A549 (cell line): ENCODE measurements around a stretch of chr4.

- PRO-cap = no peak
CAGE:
- cytosol, long polyA plus RNA = no peak
- long polyA plus RNA = no peak
- nucleus, long polyA plus RNA = no peak
Measured at GRCh38 chr4:185849377-185850088, 37.5 kb upstream of the SORBS2 start.

- PRO-cap = no peak
CAGE:
- cytosol, long polyA plus RNA = no peak
- long polyA plus RNA = no peak
- nucleus, long polyA plus RNA = no peak
Measured at GRCh38 chr4:185863738-185864297, 51.8 kb upstream of the SORBS2 start.

GRCh38 chr4:185914815-185915274 is 102.9 kb upstream of the SORBS2 start:
- PRO-cap = no peak
CAGE:
- cytosol, long polyA plus RNA = no peak
- long polyA plus RNA = no peak
- nucleus, long polyA plus RNA = no peak

- PRO-cap = no peak
CAGE:
- cytosol, long polyA plus RNA = no peak
- long polyA plus RNA = no peak
- nucleus, long polyA plus RNA = no peak
Measured at GRCh38 chr4:186168909-186169379, 22.4 kb upstream of the CYP4V2 start.

- PRO-cap = no peak
CAGE:
- cytosol, long polyA plus RNA = no peak
- long polyA plus RNA = no peak
- nucleus, long polyA plus RNA = no peak
Measured at GRCh38 chr4:186190380-186190885, 934 bp upstream of the CYP4V2 start.

DNA sequence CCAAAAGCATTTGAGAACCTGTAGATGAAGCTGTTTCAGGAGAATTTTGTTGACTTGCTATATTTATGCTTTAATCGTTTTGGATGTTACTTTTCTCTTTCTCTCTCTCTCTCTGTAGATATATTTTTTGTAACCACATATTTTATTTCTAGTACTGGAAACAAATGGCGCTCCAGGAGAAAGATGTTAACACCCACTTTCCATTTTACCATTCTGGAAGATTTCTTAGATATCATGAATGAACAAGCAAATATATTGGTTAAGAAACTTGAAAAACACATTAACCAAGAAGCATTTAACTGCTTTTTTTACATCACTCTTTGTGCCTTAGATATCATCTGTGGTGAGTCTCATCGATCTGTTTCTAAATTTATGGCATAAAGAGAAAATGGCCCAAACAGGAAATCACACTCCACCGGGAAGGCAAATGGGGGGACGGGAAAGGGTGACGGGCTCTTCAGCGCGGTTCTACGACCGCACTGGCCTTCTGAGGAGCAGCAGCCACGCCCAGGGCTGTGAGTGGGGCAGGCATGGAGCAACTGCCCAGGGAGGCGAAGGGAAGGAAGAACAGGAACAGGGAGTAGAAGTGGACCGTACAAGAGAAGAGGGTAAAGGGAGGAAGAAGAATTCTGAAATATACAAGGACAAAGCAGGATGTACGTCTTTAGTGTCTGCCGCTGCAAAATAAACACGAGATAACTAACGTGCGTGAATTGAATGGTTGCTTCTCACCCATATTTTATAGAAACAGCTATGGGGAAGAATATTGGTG is 5.6 kb downstream of the CYP4V2 start:
- PRO-cap = no peak
CAGE:
- cytosol, long polyA plus RNA = no peak
- long polyA plus RNA = no peak
- nucleus, long polyA plus RNA = no peak

GRCh38 chr4:186201850-186202899 is 10.8 kb downstream of the CYP4V2 start:
- PRO-cap = no peak
CAGE:
- cytosol, long polyA plus RNA = no peak
- long polyA plus RNA = no peak
- nucleus, long polyA plus RNA = no peak

DNA sequence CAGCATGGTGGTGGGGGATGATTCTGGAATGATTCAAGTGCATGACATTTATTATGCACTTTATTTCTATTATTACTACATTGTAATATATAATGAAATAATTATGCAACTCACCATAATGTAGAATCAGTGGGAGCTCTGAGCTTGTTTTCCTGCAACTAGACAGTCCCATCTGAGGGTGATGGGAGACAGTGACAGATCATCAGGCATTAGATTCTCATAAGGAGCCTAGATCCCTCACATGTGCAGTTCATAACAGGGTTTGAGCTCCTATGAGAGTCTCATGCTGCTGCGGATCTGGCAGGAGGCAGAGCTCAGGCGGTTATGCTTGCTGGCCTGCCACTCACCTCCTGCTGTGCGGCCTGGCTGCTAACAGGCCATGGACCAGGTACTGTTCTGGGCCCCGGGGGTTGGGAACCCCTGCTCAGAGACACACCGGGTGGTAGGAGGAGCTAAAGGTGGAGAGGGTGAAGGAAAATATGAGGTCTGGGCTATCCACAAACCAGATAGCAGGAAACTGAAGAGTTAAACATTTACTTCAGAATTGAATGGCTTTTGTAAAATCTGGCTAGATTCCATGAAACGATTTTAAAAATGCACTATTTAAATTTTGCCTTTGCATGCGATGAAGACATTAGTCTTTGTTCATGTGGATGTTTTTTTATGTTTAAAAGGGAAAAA is 5.9 kb upstream of the F11 start:
- PRO-cap = no peak
CAGE:
- cytosol, long polyA plus RNA = no peak
- long polyA plus RNA = no peak
- nucleus, long polyA plus RNA = no peak

GRCh38 chr4:186350548-186350957 is 84.6 kb downstream of the F11 start:
- PRO-cap = no peak
CAGE:
- cytosol, long polyA plus RNA = no peak
- long polyA plus RNA = no peak
- nucleus, long polyA plus RNA = no peak

DNA sequence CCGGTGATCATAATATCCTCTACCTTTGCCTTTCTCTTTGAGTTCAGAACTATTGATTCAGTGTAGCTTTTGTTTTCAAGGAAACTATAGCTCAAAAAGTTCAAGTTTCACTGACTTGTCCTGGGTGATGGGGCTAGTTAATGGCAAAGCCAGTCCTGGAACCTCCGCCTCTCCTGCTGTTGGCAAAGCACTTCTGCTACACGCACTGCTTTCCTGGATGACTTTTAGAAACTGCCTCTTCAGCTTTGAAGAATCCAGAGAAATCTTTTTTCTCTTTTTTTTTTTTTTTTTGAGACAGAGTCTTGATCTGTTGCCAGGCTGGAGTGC is 177.4 kb upstream of the FAT1 start:
- PRO-cap = no peak
CAGE:
- cytosol, long polyA plus RNA = no peak
- long polyA plus RNA = no peak
- nucleus, long polyA plus RNA = no peak

GRCh38 chr4:186919233-186919992 is 195.8 kb upstream of the FAT1 start:
- PRO-cap = no peak
CAGE:
- cytosol, long polyA plus RNA = no peak
- long polyA plus RNA = no peak
- nucleus, long polyA plus RNA = no peak

DNA sequence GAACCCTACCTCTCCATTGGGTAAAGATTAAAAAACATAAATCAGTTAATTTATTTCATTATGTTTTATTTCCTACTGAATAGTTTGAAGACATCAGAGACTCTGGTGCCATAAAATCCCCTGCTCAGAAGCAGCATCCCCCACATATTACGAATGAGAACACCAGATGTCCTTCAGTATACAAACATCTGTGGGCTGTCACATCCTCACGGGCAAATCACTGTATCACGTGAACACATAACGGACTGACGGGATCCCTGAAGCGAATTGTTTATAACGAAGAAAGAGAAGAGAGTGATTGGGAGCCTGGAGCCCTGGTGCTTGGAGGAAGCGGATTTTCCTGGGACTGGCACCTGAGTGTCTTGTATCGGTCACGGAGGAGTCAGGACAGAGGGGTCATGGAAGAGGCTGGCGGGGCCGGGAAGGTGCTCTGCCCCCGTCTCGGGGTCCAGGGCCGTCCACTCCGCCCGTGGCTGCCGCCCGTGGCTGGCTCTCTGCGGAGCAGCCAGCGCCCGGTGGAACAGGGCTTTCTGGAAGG is 452.7 kb upstream of the FAT1 start:
- PRO-cap = no peak
CAGE:
- cytosol, long polyA plus RNA = no peak
- long polyA plus RNA = no peak
- nucleus, long polyA plus RNA = no peak

DNA sequence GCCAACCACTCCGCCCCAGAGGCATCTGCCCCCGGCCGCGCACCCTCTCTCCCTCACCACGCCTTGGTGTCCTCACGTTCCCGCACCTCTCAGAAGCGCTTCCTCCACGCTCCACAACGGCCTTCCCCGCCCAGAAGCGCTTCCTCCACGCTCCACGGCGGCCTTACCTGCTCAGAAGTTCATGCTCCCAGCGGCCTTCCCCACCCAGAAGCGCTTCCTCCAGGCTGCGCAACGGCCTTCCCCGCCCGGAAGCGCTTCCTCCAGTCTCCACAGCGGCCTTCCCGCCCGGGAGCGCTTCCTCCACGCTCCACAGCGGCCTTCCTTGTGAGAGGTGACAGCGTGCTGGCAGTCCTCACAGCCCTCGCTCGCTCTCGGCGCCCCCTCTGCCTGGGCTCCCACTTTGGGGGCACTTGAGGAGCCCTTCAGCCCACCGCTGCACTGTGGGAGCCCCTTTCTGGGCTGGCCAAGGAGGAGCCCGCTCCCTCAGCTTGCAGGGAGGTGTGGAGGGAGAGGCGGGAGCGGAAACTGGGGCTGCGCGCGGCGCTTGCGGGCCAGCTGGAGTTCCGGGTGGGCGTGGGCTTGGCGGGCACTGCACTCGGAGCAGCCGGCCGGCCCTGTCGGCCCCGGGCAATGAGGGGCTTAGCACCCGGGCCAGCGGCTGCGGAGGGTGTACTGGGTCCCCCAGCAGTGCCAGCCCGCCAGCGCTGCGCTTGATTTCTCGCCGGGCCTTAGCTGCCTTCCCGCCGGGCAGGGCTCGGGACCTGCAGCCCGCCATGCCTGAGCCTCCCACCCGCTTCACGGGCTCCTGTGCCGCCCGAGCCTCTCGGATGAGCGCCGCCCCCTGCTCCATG is 490.2 kb upstream of the ZFP42 start:
- PRO-cap = no peak
CAGE:
- cytosol, long polyA plus RNA = no peak
- long polyA plus RNA = no peak
- nucleus, long polyA plus RNA = no peak

- PRO-cap = no peak
CAGE:
- cytosol, long polyA plus RNA = no peak
- long polyA plus RNA = no peak
- nucleus, long polyA plus RNA = no peak
Measured at GRCh38 chr4:189734626-189735255, 205.9 kb upstream of the FRG1 start.